ENCODE results near the genes OST4, TCF23 and NRBP1.

- PRO-cap: no peak
These were observed 7.1 kb downstream of the HADHB start for GRCh38 chr2:26251698-26252360.

GRCh38 chr2:26390170-26391250, 11.2 kb upstream of the DRC1 start:
- PRO-cap: no peak

DNA sequence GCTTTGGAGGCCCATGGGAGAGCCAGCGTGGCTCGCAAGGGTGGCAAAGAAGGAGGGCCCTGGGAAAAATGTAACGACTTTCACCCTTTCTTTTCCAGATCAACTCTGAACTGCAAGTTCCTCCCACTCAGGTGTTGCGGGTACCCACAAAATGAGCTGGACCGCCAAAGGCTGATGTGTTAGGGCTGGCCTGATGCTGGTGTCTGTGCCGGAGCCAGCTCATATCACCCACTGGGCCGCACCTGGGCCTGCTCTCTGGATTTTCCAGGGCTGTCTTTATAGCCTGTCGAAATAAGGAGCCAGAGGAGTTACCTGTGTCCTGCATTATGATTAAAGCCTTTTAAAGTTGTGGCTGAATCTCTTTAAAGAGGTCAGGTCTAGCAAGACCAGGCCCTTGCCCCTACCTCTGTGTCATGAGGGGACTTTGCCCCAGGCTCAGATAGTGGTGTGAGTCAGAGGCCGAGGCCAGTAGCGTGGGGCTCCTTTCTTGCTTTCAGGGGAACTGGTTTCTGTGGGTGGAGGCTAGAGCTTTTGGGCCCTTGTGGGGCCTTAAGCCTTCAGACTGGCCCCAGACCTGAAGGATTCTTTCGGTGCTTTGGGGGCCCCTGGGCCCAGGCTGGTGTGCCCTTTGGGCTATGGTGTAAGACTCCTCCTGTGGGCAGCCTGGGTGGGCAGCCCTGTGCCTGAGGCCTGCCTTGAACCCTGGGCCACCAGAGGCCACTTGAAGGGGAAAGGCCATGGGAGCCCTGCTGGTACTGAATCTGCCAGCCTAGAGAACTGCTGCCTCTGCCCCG, 54.8 kb downstream of the DRC1 start:
- PRO-cap: no peak

- PRO-cap: no peak
These were observed 10.2 kb downstream of the CIB4 start for GRCh38 chr2:26630980-26631340.

GRCh38 chr2:26640162-26640890, 840 bp downstream of the CIB4 start:
- PRO-cap: no peak

- PRO-cap: no peak
These were observed 14.4 kb downstream of the KCNK3 start for GRCh38 chr2:26706784-26707546.

DNA sequence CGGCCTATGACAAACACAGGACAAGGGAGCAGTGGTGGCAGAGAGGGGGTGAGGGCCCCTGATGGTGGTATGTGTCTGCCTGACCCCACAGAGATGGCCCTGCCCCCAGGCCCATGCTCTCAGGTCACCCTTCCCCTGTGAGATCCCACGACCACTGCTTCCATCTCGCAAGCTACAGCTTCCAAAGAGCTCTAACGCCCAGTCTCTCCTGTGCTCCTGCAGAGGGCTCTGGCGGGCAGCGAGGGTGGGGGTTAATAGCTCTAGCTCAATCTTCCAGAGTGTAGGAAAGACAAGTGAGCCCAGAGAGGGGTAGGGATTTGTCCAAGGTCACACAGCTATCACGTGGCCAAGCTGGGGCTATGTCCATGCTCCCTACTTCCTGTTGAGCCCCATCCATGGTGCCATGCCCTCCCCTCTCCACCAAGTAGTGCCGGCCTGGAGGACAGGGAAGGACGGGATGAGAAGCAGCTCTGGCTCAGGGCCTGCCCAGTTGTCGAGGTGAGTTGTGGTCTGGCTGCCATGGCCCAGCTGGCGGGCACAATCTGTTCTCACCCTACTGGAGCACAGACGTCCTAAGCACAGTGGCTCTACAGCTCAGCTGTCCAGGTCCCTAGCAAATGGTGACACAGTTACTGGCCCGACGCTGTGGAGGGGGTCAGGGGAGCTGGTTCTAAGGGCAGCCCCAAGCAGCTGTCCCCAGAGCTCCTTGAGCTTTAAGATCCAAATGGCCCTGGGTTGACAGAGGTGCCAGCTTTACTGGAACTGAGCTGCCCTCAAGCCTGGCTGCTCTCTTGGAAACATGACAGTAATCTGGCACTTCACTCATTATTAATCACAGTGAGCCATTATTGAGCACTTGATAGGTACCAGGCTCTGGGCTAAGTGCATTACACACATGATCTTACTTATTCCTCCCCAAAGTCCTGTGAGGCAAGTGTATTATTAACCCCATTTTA, 32.8 kb downstream of the KCNK3 start:
- PRO-cap: no peak

DNA sequence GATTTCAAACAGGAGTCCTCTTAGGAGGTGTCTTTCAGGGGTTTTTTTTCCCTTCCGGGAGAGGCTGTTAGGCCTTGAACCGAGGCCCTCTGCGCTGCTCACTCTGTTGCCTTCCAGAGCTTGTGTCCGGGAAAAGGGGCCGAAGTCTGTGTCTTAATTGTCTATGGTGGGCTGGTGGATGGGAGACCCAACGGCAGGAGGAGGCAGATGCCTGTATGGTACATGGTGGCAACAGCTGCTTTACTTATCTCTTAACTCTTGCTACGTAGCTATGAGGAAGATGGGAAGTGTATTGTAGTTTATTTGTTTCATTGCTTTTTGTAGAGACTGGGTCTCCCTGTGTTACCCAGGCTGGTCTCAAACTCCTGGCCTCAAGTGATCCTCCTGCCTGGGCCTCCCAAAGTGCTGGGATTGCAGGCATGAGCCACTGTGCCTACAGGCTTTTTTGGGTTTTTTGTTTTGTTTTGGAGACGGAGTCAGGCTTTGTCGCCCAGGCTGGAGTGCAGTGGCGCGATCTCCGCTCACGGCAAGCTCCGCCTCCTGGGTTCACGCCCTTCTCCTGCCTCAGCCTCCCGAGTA, 1.0 kb downstream of the CENPA start:
- PRO-cap: no peak

DNA sequence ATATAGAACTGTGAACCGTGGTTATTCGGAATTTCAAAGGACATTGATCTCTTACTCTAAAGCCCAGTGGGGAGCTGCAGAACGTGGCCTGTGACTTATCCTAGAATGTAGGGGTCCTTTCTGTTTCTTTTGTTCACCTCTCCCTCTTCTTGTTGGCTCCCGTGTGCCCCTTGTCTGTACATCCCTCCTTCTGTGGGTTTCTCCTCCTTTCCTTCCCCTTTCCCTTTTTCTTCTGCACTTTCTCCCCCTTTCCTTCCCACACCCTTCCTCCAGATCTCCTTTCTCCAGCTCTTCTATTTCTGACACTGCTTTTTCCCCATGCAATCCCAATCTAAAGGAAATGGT, 35.5 kb upstream of the MAPRE3 start:
- PRO-cap: no peak

DNA sequence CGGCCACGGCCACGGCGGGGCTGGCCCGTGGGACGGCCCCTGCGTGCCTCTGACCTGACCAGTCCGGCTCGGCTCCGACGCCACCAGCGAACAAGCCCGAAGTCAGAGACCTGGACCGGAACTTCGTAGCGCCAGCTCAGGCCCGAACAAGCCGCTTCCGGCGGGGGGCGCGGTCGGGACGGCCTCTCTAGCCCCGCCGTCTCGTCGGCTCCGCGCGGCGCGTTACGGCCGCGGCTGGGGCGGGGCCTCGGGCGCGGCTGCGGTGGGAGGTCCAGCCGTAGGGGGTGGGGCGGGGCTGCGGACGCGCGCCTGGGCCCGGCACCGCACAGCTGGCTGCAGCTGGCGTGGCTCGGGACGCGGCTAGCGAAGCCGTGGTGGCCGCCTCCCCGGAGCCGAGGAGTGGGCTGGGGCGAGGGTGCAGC, at the start of gene OST4:
TSS of gene OST4 (minus strand) at position 108 of the 422 bp plus-strand sequence.
- PRO-cap: bidirectional peak, plus-strand start at position 300 of the sequence, minus-strand start at position 104 of the sequence

GRCh38 chr2:27148574-27149393, at the start of gene TCF23:
TCF23 (plus strand) TSS chr2:27149004.
- PRO-cap: no peak

DNA sequence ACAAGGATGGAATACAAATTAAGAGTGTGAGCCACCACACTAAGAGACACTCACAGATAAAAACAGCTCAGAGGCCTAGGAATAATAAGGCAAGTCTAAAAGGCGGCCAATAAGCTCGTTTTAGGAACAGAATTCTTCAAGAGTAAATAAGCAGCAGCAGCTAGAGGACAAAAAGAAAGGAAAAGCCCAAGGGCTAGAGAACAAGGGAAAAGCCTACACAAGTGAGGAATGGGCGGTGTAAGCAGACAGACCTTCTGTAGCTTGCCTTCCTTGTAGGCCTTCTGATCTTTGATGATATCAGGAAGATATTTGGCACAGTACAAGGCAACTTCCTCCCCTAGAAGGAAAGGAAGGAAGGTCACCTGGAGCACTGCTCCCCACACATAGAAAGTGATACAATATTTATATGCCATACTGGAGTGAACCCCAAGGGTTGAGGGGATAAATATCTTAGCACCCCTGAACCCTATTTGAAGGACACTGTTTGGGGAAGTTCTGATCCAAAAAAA, 5.5 kb upstream of the ZNF513 start:
- PRO-cap: no peak

DNA sequence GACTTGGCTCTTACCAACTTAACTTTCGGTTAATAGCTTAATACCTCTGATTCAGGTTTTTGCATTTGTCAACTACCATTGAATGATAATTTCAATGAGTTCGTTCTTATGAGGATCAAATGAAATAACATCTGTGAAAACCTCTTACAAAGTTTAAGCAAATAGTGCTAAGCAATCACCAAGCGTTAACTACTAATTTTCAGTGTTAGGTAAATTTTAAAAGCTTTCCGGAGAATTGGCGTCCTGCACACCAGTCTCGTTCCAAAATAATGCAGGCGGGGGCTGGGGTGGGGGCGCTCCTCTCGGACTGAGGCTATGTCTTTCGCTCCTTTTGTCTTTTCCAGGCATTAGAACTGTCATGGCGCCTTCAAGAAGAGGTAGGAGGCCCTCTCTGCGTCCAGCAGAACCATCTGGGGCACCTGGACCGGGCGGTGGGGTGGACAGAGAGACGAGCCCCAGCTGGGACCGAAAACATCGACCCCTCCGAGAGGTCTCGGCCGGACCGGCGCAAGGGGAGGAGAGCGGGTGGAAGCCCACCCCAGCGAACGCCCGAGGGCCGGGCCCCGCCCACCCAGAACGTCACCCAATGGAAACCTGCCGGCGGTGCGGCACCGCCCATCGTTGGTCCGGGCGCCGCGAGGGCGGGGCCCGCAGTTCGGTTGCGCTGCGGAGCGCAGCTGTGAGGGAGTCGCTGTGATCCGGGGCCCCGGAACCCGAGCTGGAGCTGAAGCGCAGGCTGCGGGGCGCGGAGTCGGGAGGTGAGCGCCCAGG, at the start of gene NRBP1:
TSS of gene NRBP1 (plus strand) at position 658 of the 771 bp plus-strand sequence.
- PRO-cap: bidirectional peak, plus-strand start at position 694 of the sequence, minus-strand start at position 578 of the sequence

GRCh38 chr2:27626823-27627801, 1.7 kb downstream of the CCDC121 start:
- PRO-cap: no peak

GRCh38 chr2:27629718-27630252, 935 bp downstream of the GPN1 start:
- PRO-cap: no peak

DNA sequence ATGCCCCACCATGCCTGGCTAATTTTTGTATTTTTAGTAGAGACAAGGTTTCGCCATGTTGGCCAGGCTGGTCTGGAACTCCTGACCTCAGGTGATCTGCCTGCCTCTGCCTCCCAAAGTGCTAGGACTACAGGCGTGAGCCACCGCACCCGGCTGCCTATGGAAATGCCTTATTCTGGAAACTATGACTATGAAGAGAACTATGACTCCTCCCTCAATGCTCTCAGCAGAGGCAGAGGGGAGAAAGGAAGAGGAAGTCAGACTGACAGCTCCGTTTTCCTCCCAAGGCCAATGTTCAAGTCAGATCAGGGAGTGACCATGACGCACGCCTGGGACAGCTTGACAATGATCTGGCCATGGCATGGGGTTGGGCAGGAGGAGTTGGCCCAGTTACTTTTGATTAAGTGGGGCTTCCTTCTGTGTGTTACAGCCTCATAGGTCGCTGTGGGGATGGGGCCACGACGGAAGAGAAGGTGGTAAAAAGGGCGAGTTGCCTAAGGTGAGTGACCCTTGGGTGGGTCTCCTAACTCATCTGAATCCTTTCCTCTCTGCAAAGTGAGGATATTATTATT, 44.2 kb upstream of the MRPL33 start:
- PRO-cap: unidirectional peak, minus-strand start at position 167 of the sequence

DNA sequence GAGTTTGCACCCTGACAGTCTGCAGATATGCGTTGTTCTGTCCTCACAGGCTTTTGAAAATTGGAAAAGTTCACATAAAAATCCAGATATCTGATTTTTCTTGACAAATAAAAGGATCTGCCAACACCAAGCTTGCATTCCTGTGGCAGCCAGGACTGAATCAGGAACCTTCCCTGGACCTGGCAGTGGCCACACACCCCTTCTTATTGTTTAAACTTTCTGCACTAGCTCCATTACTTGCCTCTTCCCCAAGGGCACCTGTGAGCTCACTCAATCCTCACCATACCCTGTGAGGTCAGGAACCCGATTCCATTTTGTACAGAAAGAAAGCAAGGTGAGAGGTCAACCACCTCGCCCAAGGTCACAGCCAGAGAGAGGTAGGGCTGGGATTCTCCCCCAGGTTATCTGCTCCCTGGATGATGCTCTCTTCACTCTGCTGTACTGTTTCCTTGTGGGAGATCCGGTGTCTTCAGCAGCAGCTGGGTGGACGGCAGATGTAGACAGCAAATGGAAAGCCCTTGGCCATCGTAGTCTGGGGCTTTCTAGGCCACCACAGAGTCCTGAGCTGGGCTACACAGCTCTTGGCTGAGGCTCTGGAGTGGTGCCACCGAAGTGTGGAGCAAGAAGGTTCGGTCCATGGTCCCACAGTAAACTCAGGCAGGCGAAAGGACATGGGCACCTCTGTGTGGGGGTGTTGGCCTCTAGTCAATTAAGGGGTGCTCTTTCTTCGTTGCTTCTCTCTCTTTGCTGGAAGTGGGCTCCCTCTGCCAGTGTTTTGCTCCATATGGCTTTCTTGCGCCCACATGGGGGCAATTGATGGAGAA, 34.9 kb upstream of the MRPL33 start:
- PRO-cap: no peak

DNA sequence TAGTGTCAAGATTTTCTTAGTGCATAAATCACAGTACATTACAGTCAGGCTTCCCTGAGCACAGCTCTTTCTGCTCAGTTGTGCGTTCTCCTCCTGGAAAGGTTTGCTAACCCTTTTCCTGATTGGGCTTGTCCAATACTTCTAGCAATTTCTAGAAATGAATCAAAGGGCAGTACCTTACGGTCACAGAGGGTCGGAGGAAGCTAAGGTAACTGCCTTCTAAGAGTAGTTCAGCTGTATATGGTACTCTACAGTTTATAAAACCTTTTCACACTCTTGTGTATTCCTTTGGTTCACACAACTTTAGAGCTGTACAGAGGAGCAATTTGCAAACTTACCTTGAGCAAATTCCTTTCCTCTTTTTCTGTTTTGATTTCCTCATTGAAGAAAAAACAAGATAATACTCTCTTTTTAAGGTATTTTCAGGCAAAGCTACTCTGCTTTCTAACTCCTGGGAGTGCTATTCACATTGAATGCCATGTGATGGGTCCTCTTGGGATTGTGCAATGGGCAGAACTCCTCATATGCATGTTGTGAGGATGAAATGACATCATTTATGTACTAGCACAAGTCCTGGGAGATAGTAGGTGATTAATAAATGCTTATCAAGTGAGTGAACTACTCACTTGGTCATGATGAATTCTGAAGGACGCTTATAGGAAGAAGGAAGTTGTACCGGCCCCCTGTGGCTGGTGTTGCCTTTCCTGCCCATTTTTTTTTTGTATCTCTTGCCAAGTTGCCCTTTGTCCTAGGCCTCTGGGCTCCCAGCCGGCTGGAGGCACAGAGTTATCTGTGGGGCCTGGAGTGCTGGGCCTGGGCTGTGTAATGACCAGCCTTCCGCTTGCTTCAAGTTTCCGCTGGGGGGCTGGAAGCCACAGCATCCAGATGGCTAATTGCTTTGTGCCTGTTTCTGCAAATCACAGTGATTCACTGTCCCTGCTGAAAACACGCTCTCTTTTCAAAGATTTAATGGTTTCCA, 34.0 kb upstream of the MRPL33 start:
- PRO-cap: no peak

- PRO-cap: no peak
These were observed 226.7 kb downstream of the BABAM2 start for GRCh38 chr2:28117226-28117579.

DNA sequence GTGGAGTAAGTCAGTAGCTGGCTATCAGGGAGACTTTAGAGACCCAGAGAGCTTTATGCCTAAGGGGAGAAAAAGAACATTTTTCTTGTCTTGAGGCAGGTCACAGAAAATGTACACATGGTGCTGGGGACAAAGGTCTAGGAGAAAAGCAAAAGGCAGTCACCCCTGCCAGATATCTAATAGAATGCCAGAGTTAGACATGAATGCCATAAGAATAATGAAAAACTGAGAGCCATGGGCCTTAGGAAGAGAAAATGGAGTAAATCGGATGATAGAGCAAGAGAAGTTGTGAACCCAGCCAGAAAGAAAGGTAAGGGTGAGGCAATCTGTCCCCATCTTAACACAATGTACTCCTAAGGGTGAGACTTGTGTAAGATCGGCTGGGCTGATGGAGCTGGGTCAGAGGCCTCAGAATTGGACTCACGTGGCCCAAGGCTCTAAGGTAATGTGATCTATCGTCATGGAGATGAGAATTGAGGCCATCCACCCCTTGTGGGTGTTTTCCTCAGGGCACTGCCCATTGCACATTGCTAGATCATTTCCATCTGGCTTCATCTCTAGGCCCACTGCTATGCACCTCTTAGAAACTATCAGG, 229.2 kb upstream of the FOSL2 start:
- PRO-cap: no peak